Parietal lobe (tissue), 2 donors: ENCODE measurements around the genes CUL9 and ABCC10.

DNA sequence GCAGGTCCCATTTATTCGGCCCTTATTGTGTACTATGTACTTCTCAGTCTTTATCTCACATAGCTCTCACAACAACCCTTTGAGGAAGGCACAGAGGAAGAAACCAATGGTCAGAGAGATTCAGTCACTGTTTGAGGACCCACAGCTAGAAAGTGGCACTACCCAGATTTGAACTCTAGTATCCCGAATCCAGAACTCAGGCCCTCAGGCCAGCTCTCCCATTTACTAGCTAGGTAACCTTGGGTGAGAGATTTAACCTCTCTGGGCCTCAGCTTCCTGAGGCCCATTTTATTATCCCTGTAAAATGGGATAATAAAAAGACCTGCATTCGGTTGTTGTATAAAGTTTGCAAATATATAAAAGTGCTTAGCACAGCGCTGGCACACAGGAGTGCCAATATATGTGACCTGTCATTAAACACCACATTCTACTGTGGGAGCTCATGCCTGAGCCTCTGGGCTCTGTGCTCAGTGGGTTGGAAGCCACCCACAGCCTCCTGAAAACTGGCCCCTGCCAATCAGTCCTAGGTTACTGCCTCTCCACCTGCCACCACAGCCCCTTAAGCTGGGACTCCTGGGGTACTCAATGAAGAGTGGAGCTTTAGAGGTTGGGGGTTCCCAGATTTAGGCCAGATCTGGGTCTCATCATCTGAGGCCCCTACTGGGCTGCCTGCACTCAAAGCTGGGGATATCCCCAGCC, 15.6 kb downstream of the TFEB start:
- RAMPAGE, long total RNA: no peak

- RAMPAGE, long total RNA: no peak
Observed at GRCh38 chr6:41736076-41736452, 656 bp upstream of the TFEB start.

DNA sequence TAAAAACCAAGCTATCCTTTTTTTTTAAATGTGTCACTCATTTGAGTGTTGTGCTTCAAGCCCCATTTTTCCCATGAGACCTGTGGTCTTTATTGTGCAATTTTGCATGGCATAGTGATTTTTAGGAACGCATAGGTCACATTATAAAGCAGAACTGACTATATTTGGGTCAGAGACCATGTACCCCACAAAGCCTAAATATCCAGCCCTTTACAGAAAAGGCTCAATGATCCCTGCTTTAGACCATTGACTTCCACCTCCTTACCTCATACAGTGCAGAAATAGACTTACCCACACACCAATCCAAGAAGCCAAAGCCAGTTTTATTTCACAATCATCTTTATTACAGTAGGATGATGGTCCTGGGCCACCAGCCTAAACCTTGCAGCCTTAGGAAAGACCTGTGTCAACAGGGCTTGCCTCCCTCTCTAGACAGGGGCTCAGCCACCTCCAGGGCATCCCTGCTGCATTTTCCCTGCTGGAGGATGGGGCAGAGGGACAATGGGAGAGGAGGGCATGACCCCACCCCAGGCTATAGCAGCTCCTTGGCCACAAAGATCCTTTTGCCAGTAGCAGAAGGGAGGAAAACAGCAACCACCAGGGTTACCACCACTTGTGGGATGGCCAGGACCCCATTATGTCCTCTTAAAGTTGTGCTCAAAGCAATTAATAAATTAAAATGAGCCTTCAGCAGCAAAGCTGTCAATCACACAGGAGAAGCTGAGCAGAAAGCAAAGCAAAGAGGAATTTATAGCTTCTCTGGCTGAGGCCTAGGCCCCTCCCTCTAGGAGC, 6.8 kb downstream of the CCND3 start:
- RAMPAGE, long total RNA: no peak

- RAMPAGE, long total RNA: no peak
Observed at GRCh38 chr6:42026318-42027124, 23.8 kb upstream of the TAF8 start.

DNA sequence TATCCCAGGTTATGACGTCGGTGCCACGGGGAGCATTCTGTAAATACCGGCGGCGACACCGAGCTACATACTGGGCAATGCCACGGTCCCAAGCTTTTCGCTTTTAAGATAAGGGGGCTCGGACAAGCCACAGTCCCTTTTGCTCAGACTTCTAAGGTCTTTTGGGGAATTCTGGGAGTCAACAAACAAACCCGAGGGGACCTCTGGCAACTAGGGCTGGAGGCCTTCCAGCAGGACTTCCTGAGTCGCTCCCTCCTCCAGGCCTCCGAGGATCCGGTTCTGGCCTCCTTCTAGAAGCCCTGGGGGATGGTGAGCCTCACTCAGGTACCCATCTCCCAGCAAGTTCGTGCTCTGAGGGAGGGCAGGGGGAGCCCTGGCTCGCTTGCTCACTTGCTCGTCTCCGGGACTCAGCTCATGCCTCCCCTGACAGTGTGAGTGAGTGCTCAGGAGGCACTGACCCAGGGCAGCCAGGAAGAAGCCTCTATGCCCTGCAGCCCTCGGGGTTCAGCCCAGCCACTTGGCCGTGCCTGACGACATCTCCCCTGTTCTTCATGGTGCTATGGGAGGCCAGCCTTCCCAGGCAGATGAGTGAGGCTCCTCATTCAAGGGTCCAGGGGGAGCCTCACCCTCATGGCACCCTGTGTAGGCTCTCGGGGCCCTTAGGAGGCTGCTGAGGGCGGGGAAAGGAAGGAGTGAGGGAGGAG, 62.6 kb upstream of the MRPS10 start:
- RAMPAGE, long total RNA: no peak

DNA sequence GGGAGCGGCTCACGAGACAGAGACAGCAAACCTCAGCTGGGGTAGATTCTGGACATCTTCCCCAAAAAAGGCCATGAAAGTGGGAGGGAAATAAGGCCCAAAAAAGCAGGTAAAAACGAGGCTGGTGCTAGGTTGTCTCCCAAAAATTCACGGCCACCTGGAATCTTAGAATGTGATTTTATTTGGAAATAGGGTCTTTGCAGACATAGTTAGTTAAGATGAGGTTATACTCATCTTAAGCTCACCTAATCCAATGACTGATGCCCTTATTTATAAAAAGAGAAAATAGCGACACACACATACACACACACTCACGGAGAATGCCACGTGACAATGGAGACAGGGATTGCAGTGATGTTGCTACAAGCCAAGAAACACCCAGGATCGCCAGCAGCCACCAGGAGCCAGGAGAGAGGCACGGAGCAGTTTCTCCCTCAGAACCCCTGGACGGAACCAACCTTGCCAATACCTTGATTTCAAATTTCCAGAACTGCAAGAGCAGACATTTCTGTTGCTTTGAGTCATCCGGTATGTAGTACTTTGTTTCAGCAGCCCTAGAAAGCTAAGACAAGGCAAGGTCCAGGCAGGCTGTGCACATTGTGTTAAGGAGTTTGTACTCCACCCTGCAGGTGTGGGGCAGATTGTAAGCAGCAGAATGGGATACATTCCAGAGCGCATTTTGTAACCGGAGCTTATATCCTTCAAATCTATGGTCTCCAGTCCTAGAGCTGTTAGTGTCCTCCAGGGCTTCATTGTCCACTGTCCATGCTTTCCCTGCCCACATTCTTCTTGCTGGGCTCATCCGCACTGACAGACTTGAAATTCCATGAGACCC, 48.4 kb downstream of the TRERF1 start:
- RAMPAGE, long total RNA: no peak

DNA sequence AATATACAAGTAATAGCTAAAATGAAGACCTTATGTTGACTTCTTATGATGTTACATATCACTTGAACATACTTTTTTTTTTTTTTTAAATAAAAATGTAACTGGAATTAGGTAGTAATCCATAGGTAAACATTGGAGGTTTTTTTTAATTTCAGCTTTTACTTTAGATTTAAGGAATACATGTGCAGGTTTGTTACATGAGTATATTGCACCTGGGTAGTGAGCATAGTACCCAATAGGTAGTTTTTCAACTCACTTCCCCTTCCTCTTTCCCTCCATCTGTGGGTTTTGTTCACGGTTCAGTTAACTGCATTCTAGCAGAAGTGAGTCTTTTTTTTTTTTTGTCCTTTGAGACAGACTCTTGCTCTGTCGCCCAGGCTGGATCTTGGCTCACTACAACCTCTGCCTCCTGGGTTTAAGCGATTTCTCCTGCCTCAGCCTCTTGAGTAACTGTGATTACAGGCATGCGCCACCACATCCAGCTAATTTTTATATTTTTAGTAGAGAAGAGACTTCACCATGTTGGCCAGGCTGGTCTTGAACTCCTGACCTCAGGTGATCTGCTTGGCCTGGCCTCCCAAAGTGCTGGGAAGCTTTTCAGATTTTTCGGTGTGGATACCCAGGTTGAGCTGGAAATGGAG, 8.7 kb downstream of the UBR2 start:
- RAMPAGE, long total RNA: no peak

DNA sequence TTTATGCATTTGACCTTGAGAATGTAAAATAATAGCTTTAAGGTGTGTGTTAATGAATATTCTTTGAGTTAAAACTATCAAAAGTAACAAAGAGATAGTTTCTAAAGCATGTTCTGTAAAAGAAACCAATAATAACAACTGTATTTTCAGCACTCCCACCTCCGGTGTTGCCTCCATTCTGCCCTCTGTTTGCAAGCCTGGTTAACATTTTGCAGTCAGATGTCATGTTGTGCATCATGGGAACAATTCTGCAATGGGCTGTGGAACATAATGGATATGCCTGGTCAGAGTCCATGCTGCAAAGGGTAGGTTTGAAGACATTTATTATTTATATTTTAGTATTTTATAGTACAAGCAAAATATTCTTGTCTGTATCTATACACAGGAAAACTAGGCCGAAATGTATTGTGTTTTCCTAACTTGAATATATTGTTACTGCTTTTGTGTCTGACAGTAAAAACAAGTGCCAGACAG, 70.0 kb downstream of the PRPH2 start:
- RAMPAGE, long total RNA: no peak

- RAMPAGE, long total RNA: no peak
Observed at GRCh38 chr6:42928728-42929353, 439 bp upstream of the CNPY3 start.

GRCh38 chr6:42938575-42939138, 9.4 kb downstream of the CNPY3 start:
- RAMPAGE, long total RNA: no peak

DNA sequence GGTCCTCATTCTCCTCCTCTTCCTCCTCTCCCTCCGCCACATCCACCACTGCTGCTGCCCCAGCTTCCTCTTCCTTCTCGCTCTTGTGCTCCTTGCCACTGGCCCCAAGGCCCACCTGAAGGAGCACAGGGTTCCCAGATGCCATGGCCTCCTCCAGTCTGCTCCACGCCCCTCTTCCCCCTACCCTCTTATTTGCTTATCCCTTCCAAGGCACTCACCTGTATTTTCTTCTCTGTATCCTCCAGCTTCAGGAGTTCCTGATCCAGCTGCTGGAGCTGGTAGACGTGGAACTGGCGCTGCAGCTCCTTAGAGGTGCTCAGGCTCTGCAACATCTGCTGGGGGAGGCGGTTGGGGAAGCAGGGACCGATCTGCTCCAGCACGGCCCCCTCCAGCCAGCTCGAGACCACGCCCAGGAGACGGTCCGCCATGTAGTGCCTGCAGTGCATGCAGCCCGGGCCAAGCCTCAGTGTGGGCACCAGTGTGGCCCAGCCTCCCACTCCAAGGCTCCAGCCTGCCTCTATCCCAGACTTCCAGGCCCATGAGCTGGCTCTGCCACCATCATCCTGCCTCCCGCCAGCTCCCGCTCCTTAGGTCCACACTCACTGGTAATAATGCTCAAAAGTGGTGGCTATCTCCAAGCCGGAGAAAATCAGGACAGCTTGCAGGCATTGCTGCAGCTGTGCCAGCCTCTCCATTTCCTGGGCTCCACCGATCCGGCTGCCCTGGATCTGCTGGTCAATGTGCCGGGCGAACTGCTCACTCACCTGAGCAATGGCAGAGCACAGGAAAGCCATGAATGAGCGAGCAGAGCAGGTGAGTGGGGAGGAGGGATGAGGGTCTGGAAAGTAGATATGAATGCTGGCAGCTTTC, 13.1 kb downstream of the CUL7 start:
- RAMPAGE, long total RNA: no peak

DNA sequence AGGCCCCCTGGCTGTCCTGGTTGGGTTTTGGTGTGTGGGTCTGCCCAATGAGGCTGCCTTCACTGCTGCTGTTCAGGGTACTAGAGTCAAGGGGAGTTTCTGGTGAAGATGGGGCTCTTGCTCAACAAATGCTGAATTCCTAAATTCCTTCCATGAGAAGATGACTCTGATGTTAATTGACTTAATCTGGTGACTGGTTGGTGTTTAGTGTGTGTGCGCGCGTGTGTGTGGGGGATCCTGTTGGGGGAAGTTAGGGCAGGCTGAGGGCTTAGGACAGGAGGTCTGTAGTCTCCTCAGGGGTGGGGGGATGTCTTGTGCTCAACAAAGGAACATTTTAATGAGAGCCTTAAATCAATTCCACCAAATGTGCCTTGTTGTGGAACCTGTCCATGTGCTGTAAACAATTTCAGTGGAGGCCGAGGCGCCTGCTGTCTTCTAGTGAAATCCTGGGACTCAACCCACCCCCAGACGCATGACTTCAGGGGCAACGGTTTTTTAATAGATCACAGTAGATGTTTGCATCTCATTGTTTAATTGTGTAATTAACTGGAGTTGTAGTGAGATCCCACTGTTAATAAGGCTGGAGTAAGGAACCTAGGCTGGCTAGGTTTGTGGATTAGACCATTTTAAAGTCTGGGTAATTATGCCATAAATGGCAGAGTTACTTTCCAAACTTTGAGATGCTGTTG, 2.1 kb downstream of the PTK7 start:
- RAMPAGE, long total RNA: no peak

- RAMPAGE, long total RNA: no peak
Observed at GRCh38 chr6:43093788-43094396, 17.8 kb downstream of the PTK7 start.

- RAMPAGE, long total RNA: no peak
Observed at GRCh38 chr6:43120817-43121556, 44.9 kb downstream of the PTK7 start.

- RAMPAGE, long total RNA: no peak
Observed at GRCh38 chr6:43181749-43182784, at the start of gene CUL9. TSS of gene CUL9 (plus strand) at chr6:43182196.

DNA sequence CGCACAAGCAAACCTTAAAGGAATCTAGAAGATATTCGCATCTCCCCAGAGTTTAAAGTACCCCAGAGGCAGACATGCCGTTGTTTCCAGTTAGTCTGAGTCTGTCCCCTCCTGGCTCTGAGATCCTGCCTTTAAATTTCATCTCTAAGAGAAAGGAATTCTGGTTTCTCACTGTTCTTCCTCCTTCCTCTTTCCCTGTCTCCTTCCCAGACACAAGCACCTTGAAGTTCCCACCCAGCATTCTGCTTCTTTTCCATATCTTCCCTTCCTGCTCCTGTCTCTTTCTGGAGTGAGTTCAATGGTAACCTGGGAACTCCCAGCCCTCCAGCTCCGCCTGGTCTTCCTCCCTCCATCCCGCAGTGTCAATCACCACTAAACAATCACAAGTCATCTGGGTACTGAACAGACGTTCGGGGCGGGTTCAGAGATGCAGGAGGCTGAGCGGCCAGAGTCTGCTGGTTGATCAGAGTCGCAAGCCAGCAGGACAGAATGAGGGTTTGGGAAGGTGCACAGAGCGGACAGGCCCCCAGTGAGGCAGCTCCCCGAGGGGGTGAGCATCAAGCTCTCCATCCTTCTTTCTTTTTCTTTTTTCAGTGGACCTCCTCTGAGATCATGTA, 7.7 kb downstream of the TTBK1 start:
- RAMPAGE, long total RNA: no peak

DNA sequence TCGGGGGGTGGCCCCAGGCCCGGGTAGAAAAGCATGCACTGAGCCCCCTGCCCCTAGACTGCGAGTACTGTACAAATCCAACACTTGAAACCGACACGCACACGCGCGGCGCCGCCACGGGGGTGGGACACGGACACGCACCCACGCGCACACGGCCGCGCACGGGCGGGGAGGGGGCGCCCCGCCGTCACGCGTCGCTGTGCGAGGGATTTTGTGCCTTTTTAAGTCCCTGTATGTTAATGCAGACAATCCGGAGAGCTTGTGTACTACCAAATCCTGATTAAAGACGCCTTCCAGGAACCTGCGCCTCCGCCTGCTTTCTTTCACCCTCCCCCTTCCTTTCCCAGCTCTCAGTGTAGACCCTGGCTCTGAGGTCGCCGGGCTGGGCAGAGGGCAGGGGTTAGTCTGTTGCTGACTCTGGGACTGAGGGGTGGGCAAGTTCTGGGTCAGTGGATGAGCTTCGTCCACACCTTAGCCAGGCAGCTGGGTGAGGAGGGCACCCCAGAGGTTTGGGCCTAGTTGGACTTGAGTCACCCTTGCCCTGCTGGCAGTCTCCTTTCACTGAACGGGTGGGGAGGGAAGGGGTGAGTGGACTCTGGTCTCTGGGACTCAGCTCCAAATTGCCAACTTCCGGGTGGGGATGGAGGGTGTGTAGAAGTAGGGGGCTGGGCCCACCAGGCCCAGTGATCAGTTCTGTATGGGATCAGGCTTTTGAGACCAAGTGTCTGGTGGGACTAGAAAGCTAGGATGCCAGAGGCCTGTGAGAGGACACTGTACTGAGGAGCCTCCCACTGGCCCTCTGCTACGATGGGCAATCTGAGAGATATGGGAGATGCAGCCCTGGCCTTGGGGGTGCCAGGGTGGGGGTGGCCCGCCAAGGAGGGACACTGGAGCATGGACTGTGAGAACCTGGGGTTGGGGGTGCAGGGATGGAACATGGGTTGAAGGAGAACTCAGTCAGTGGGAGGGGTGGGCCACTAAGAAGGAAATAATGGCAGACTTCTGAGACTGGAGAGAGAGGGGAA, 21.4 kb upstream of the SLC22A7 start:
- RAMPAGE, long total RNA: no peak

DNA sequence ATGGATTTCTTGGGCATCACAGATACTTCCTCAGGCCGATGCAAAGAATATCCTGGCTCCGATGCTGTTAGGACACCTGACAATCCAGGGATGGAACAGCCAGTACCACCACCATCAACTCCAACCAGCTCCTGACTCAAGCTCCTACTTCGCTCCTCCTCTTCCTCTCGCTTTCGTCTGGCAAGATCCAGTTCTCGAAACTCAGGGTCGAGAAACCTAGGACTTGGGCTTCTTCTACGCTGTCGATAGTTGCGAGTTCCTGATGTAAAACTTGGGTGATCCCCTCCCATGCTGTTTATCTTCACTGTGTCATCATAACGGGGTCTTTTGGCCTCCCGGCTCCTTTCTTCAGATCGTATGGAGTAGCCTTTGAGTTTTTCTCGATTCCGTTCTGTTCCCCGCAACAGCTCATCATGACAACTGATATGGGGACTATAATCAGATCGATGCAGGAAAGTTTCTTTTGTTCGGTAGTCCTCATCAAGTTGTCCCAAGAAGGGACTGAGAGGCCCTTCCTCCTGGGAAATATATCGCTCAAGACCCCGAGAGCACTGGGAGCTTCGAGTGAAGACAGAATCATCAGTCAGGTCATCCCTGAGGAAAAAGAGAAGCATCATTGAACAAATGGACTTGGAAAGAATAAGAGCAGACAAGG, 12.1 kb downstream of the ZNF318 start:
- RAMPAGE, long total RNA: no peak

DNA sequence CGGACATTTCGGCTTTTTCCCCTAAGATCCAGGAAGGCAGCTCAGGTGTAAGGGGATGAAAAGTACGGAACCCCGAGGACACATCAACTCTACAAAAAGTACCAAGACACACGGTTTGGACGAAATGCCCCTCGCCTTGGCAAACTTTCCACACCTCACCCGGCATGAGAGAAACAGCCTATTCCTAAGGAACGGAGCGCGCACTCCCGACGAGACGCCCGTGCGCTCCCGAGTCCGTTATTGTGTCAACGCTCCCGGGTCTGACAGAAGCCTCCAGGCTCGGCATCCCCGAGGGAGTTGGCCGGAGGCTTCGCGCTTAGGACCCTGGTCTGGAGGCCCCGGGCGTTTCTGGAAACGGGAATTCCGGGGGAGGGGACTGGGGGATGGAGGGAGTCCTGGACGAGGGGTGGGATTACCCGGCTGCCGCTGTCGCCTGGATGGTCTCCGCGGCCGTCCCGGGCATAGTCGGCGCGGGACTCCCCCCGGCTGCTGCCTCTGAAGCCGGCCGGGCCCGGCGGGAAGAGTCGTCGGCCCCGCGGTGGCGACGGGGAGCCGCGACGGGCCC, 814 bp downstream of the ZNF318 start:
- RAMPAGE, long total RNA: no peak

GRCh38 chr6:43427109-43428030, at the start of gene ABCC10:
TSS of gene ABCC10 (plus strand) at chr6:43427541.
- RAMPAGE, long total RNA: no peak